ENCODE results near the genes PRTFDC1 and WAC.

GRCh38 chr10:24548684-24549022 is 175.0 kb downstream of the ARHGAP21 start:
- RRBS, result no CpG with 5 or more reads among the region's 4 CpGs

- RRBS, result 7% methylated on average over 16 of the region's 54 CpGs
Measured at GRCh38 chr10:24952088-24952691, at the start of gene PRTFDC1. Gene PRTFDC1, minus strand, starts transcription at chr10:24952606.

DNA sequence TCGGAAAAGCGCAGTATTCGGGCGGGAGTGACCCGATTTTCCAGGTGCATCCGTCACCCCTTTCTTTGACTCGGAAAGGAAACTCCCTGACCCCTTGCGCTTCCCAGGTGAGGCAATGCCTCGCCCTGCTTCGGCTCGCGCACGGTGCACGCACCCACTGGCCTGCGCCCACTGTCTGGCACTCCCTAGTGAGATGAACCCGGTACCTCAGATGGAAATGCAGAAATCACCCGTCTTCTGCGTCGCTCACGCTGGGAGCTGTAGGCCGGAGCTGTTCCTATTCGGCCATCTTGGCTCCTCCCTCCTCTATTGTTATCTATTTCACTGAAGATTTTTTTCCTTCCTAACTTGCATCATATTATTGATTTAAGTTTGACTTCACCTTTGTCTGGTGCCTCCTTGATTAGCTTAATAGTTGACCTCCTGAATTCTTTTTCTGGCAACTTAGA is 346.3 kb downstream of the GPR158 start:
- RRBS, result no CpG with 5 or more reads among the region's 22 CpGs

- RRBS, result no CpG with 5 or more reads among the region's 8 CpGs
Measured at GRCh38 chr10:26249689-26250253, 33.2 kb downstream of the GAD2 start.

DNA sequence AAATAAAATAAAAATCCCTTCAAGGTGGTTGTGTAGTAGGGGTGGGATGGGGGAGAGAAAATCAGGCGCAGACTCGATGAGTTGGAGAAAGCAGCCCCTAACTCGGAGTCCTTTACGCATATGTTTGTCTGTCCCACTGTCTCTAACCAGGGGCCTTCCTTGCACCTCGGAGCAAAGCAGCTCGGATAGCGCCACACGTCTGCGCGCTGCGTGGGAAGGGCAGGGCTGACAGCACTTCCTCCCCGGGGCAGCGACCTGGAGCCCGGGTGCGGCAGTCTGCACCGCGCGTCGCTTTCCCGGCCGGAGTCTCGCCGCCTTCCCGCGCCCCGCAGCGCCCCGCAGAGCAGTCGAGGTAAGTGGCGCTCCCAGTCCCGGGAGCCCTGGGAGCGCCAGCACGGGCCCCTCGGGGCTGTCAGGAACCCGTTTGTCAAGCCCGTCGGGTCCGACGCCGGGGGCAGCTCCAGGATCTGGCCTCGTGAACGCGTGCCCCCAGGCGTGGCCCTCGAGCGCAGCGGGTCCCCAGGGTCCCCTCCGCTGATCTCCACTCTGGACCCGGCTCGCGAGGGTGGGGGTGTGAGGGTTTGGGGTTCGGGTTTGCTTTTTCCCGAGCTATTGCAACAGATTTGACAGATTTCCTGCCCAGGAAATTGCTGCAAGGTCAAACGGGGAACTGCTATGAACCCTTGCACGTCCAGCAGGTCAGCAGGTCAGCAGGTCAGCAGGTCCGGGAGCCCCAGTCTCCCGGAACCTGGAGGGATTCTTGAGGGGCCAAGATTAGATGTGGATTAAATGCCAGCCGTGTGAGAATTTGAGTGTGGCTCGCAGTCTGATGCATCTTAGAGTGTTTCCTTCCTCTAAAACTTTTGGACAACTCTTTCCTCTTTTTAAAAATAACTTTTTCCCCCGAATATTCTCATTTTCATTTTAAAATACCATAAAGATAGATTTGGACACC is 638 bp downstream of the APBB1IP start:
- RRBS, result 2% methylated on average over 24 of the region's 60 CpGs

DNA sequence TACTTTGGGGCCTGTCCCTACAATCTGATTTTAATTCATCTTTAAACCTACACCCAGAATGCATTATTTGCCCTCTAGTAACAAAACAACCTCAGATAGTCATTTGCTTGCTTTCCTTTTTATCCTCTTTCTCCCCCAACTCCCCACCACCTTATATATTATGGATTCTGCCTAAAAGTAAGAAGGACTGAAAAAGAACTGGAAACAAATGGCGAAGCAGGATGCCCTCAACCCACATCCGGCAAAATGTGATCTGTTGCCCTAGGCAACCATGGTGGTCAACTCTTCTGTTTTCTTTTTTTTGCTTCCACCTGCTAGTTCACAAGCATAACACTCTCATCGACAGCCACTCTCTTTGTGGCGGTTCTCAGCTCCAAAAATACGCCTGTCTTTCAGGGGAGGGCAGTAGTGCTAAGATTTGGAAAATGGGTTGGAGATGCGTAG is 10.5 kb downstream of the APBB1IP start:
- RRBS, result no CpG with 5 or more reads among the region's 6 CpGs

GRCh38 chr10:26859522-26860003 is 1.2 kb downstream of the ABI1 start:
- RRBS, result no CpG with 5 or more reads among the region's 10 CpGs

DNA sequence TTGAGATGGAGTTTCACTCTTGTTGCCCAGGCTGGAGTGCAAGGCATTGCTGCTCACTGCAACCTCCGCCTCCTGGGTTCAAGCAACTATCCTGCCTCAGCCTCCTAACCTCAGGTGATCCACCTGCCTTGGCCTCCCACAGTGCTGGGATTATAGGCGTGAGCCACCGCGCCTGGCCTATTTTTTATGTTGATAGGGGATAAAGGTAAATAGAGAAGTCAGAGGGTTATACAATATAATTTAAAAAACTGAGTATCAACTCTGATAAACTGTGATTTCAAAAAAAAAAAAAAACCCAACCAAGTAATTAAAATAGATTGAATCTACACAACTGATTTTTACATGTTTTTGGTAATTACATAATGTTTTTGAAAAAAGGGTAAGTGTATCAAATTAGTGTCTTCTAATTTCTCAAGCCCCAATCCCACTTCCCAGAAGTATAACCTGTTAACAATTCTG is 17.4 kb downstream of the YME1L1 start:
- RRBS, result no CpG with 5 or more reads among the region's 4 CpGs

GRCh38 chr10:27154186-27154274 is 154 bp downstream of the YME1L1 start:
- RRBS, result 2% methylated on average over 7 of the region's 9 CpGs

- RRBS, result no CpG with 5 or more reads among the region's 6 CpGs
Measured at GRCh38 chr10:27262898-27263126, 22.2 kb upstream of the ACBD5 start.

DNA sequence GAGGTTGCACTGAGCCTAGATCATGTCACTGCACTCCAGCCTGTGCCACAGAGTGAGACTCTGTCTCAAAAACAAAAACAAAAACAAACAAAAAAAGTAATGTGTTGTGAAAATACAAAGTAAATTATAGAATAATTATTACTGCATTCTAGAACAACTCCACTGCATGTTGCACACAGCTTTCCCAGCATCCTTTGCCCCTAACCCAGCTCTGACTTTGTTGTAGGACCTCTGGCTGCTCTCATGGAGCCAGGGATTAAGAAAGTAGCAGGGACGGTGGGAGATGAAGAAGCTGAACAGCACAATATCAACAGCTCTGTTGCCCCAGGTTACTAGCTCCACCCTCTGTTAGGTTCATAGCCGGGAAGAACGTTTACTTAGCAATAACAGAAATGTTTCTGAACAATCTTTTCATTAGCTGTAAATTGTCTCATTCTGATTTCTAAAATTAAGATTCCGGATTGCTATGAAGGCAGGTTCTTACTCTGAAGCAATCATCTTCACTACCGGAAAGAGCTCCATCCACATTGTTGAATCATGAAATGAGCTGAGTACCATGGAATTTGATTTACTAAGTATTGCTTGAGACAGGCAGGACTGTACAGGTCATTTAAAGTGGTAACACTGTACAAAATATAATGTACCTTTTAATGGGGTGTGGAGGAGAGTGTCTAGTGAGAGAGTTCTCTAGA is 21.1 kb upstream of the RAB18 start:
- RRBS, result 40% methylated on average over 4 of the region's 5 CpGs

DNA sequence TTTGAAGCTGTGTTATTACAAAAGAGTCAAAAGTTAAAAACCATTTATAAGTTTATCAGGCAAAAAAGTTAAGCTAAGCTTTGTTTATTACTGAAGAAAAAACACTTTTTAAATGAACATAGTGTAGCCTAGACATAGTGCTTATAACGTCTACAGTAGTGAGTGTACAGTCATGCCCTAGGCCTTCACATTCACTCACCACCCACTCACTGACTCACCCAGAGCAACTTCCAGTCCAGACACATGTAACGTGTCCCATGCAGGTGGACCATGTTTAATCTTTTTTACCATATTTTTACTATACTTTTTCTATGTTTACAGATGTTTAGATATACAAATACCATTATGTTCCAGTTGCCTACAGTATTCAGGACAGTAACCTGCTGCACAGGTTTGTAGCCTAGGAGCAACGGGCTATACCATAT is 11.1 kb downstream of the MPP7 start:
- RRBS, result no CpG with 5 or more reads among the region's 3 CpGs

DNA sequence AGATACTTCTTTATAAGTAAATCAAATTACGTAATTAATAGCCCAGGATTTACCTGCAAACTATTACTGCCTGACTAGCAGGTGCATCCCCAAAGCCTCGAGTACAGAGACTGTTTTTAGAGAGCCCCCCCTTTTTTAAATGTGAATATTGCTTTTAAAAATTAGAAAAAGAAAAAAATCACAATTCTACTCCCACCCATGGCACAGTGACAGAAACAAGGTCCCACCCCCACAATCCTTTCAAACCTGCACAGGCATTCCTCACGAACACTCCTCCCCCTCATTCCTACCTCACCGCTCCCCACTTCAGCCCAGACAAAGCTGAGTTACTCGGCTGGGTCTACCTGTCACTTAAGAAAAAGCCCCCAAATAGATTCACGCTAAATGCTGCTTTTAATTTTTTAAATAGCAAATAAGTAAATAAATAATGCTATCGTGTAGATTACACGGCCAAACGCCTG is 906 bp downstream of the MPP7 start:
- RRBS, result no CpG with 5 or more reads among the region's 9 CpGs

- RRBS, result no CpG with 5 or more reads among the region's 8 CpGs
Measured at GRCh38 chr10:28326180-28326925, 23.5 kb upstream of the MPP7 start.

DNA sequence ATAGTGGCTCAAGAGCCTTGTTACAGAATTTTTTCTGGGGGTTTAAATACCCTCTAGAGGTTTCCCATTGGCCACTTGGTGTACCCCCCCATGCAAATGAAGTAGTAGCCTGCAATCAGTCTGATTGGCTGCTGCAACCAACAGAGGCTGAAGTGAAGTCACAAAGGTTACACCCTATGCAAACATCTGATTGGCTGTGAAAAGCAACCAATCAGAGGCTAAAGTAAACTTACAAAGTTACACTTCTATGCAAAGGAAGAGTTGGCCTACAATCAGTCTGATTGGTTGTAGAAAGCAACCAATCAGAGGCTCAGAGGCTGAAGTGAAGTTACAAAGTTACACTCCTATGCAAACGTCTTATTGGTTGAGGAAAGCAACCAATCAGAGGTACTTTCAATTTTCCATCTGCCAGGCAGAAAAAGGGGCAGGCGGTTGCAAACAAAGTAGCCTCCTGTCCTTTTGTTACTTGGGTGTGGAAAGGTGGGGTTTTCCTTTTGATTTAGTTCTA is 103.1 kb upstream of the WAC start:
- RRBS, result no CpG with 5 or more reads among the region's 2 CpGs

DNA sequence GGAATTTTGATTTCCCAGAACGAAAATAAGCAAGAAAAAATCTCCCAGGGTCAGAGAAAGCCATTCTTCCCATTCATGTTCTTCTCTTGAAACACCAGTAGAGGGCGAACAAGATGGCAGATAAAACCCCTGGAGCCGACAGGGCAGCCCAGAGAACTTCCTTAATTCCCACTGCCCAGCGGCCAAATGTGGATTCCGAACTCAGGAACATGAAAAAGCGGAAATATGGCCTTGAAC is 100.8 kb upstream of the WAC start:
- RRBS, result no CpG with 5 or more reads among the region's 6 CpGs

- RRBS, result no CpG with 5 or more reads among the region's 8 CpGs
Measured at GRCh38 chr10:28492491-28492937, 40.4 kb upstream of the WAC start.

DNA sequence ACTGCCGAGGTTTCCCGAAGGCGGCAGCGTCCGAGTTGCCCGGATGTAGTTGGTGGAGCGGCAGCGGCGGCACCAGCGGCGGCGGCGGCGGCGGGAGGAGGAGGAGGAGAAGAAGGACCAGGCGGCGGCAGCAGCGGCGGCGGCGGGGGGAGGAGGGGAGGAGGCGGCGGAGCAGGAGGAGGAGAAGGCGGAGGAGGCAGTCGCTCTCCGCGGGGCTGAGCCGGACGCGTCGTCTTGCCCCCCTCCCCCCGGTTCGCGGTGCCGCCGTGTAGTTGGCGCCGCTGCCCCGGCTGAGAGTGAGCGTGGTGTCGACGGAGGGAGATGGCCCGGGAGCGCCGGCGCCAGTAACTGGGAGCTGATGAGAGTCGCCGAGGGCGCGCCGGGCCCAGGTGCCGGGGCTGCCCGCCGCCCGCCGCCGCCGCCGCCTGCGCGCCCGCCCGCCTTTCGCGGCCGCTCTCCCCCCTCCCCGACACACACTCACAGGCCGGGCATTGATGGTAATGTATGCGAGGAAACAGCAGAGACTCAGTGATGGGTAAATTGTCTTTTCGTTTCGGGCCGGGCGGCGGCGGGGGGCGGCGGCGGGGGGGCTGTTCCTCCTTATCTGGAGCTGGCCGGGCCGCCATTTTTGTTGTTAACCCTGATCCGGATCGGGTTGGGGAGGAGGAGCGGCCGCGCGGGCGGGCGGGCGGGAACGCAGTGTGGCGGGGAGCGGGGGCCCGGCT is at the start of gene WAC:
Gene WAC, plus strand, starts transcription at position 33 of the 725 bp plus-strand sequence.
- RRBS, result 2% methylated on average over 50 of the region's 93 CpGs

Data from pericardium (tissue), 1 donor.